Mononuclear cell (primary cell): Measurements from ENCODE around the genes RPRML and COPZ2.

DNA sequence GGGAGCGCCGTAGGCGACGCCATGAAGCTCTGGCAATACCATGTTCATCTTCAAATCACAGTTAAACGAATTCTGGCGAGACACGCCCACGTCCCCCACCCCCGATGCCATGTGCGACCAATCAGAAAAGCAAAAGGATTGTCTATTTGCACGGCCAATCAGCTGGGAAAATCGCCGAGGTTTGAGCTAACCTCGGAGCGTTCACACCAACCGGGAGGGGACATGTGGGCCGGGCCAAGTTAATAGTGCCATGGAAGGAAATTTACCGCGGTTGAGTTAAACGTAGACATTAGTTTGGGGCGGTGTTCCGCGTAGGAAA, 285 bp upstream of the ARL17A start:
- RRBS, result no CpG with 5 or more reads among the region's 23 CpGs

DNA sequence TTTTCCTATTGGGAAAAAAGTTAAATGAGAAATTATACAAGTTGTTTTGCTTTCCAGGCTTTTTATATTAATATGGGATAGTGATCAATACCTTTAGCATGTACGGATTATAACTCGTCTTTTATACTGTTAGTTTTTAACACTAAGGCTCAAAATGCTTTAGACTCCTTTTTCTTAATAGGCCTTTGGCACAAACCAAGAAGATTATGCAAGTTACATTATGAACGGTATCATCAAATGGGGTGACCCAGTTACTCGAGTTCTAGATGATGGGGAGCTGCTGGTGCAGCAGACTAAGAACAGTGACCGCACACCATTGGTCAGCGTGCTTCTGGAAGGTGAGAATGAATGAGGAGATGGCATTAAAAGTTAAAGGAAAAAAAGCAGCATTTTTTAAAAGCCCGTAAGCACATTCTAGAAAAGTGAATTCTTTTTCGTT, 107.7 kb downstream of the WNT3 start:
- RRBS, result no CpG with 5 or more reads among the region's 8 CpGs

- RRBS, result no CpG with 5 or more reads among the region's 1 CpG
Measured at GRCh38 chr17:46711221-46711566, 107.3 kb downstream of the WNT3 start.

DNA sequence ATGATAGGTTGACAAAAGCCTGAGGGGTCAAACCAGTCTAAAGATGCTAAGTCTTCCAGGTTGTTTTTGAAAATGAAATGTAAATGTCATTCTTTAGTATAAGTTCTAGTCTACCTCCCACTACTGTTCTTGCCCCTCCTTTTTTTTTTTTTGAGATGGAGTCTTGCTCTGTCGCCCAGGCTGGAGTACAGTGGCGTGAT, 102.5 kb downstream of the WNT3 start:
- RRBS, result no CpG with 5 or more reads among the region's 2 CpGs

DNA sequence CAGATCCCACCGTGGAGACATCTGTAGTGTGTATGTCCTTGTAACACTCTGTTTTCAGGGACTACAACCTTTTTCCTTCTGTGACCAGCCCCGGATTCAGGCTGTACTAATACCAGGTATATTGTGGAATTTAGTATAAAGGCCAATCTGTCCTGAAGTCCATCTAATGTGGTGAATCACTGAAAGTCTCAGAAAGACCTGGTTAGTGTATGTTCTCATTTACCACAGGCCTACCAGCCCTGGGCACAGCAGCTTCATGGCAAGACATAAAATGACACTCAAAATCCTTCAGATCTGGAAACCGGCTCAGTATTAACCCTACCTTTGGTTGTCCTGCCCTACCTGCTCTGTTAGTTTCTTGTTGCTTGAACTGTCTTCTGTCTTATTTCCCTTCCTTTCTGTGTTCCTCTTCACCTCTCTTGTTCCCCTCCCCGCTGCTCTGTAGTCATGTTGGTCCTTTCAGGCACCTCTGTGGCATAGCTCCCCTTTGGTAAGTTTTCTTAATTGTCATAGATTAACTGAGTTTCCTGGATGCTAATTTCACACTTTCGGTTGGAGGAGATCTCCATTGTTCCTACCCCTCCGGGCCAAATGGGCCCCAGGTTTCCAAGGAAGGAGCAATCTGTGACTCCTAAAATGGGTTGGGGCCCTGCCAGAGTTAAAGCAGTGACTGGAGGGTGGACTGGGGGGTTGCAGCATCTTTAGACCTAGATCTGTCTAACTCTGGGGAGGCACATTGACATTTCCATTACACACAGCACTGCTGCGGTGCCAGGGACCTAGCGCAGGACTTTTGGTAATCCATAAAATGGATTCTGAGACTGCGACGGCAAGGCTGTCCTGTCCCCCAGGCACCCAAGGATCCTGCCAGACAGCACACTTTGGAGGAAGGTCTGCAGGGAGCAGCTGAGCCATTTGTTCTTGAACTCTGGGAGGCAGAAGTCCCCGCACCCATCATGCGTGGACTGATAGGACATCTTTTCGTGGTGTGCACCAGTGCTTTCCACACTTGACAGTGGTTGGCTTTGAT, 17.1 kb downstream of the GOSR2 start:
- RRBS, result no CpG with 5 or more reads among the region's 13 CpGs

GRCh38 chr17:46979107-46979841, at the start of gene RPRML:
TSS of gene RPRML (minus strand) at chr17:46979253.
- RRBS, result 3% methylated on average over 41 of the region's 60 CpGs

DNA sequence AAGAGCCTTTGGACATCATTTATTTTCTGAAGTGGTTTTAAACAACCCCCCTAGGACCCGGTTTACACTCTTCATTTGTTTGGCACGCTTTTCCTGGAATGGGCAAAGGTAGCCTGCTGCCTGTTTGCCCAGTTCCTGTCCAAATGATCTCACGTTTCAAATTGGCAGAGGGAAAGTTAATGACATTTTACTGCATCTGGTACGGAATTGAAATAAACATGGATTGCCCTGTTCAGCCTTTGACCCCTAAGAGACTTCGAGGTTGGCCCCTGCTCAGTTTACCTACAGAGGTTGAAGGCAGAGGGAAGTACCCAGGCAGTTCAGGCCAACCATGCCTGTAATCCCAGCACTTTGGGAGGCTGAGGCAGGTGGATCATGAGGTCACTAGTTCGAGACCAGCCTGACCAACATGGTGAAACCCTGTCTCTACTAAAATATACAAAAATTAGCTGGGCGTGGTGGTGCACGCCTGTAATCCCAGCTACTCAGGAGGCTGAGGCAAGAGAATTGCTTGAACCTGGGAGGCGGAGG, 5.9 kb upstream of the RPRML start:
- RRBS, result no CpG with 5 or more reads among the region's 9 CpGs

DNA sequence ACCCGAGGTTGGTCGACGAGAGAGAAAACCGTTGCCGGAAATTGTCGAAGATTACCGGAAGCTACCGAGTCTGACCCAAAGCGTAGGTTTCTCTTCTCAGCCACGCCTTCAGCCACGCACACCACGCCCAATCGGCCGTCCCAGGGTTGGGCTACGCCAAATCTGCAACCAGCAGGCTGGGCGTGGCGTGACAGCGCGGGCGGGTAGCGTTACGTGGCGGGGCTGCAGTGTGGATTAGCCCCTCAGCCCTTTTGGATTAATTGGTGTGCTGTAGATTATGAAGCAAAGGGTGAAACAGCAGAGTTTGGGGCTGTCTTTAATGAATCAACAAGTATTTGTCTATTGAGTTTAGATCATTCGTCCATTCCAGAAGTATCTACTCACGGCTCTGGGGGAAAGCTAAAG, 297 bp upstream of the CDC27 start:
- RRBS, result no CpG with 5 or more reads among the region's 25 CpGs

GRCh38 chr17:47267197-47267943, 13.7 kb downstream of the ITGB3 start:
- RRBS, result no CpG with 5 or more reads among the region's 1 CpG

DNA sequence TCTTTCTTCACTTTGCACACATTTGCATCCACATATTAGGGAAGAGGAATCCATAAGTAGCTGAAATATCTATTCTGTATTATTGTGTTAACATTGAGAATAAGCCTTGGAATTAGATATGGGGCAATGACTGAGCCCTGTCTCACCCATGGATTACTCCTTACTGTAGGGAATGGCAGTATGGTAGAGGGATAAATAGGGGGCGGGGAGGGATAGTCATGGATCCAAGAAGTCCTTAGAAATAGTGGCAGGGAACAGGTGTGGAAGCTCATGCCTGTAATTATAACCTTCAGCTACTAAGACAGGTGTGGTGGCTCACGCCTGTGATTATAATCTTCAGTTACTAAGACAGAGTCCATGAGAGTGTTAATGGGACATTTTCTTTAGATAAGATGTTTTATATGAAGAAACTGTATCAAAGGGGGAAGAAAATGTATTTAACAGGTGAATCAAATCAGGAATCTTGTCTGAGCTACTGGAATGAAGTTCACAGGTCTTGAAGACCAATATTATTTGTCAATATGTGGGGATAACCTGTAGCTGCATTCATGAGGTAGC, 11.5 kb upstream of the EFCAB13 start:
- RRBS, result no CpG with 5 or more reads among the region's 2 CpGs

GRCh38 chr17:47324122-47325331, 772 bp downstream of the EFCAB13 start:
- RRBS, result no CpG with 5 or more reads among the region's 33 CpGs

DNA sequence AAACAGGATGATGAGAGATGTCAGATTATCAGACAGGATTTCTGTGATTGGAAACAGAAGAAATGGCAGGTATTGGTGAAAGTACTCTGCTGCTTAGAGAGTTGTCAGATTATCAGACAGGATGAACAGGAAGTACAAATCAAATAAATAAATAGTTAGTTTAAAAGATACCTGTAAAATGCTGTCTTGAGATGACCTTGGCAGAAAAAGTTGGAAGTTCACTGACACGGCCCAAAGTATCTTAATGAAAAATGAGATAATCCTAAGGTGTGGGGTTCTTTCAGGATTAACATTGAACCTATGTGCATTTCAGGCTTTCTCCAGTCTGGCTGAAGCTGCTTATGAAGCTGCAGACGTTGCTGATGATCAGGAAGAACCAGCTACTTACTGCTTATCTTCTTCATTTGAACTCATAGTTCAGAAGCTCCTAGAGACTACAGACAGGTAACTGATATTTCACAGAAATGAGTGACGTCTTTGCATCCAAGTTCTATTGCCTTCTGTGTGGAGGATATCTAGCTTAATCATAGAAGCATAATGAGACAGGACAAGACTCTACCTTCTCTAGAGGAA, 20.8 kb downstream of the KPNB1 start:
- RRBS, result no CpG with 5 or more reads among the region's 3 CpGs

- RRBS, result no CpG with 5 or more reads among the region's 9 CpGs
Measured at GRCh38 chr17:47673275-47674383, 20.3 kb upstream of the TBKBP1 start.

DNA sequence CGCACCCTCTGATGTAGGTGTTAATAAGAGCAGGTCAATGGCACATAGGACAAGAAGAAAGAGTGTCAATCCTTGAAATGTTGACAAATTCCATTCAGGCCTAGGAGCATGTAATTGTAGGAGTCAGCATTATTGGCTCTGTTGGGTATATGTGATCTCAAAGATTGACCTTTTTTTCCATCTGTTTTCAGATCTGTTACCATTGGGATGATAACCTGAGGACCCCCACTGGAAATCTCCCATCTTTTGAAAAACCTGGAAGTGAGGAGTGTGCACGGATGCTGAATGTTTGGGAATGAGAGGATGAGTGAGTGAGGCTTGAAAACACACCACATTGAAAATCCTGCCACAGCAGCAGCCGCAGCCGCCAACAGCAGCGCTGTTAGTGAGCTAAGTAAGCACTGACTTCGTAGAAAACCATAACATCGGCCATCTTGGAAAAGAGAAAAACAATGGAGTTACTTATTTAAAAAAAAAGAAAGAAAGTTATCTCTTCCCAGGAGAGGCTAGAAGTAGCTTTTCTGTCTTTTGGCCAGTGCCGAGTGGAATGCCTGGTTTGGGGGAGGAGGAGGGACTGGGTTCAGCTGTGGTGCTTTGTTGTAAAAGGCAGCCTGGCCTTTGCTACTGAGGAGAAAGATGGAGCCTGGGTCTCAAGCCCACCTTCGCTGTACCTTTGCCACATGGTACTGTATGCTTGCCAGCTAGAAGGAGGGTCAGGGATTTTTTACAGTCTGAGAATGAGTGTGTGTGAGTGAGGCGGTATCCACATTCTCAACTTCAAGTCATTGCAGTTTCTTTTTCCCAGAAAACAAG, 11.5 kb upstream of the TBKBP1 start:
- RRBS, result no CpG with 5 or more reads among the region's 10 CpGs

GRCh38 chr17:47700686-47701434, 6.9 kb downstream of the TBKBP1 start:
- RRBS, result no CpG with 5 or more reads among the region's 9 CpGs

- RRBS, result 0% methylated on average over 3 of the region's 33 CpGs
Measured at GRCh38 chr17:47894962-47895957, 776 bp upstream of the SP2 start.

GRCh38 chr17:47950247-47950902, 7.3 kb downstream of the PRR15L start:
- RRBS, result no CpG with 5 or more reads among the region's 6 CpGs

- RRBS, result 4% methylated on average over 28 of the region's 86 CpGs
Measured at GRCh38 chr17:48037077-48038000, at the start of gene COPZ2. TSS of gene COPZ2 (minus strand) at chr17:48037797.

GRCh38 chr17:48100530-48100922, 752 bp downstream of the CBX1 start:
- RRBS, result no CpG with 5 or more reads among the region's 18 CpGs

DNA sequence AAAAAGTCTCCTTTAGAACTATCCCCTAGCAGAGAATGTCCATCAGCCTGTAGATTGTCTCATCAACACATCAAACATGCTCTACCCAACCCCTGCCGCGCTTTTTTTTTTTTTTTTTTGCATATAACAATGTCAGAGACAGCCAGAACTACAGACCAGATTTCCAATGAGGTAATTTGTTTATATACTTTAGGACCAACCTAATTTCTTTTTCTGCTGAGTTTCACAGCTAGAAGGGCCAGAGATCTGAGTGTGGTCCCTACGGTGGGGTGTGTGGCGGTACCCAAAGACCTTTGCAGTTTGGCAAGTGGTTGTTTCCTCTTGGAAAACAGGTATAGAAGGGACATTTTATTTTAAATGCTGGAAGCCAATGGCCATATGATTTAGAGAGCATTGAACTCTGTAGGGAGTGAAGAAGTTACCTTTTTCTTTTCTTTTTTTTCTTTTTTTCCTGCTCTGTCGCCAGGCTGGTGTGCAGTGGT, 22.8 kb downstream of the SNX11 start:
- RRBS, result no CpG with 5 or more reads among the region's 5 CpGs